Hair follicular keratinocyte (primary cell): ENCODE results near the gene CR1.

- RAMPAGE, long total RNA, result no peak
Observed at GRCh38 chr1:207030874-207031490, 1.6 kb downstream of the C1orf116 start.

DNA sequence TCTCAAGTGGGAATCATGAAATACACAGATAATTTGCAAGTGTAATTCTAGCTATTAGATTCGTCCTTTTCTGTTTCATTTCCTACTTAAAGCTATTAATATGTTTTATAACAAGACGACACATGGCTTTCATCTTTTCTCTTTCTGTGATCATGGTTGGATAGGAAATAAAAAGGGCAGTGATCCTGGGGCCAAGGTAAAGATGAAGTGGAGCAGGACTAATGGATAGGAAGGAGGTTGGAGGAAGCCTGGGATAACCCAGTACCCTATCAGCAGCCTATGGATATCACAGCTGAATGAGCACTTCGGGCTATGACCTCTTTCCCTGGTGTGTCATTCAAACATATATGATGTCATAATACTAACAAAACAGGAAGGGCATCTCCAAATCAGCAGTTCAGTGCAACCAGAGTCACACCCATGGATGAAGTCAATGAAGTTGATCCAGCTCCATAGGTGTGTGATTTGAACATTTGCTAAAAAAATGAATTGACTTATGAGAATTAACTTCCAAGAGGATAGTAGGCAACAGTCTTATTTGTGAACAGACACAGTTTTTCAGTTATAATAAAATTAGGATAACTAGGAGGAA lies 1.6 kb upstream of the C1orf116 start:
- RAMPAGE, long total RNA, result no peak

- RAMPAGE, long total RNA, result no peak
Observed at GRCh38 chr1:207043889-207044813, 6.9 kb downstream of the YOD1 start.

GRCh38 chr1:207062289-207062823 lies 9.3 kb downstream of the PFKFB2 start:
- RAMPAGE, long total RNA, result no peak

- RAMPAGE, long total RNA, result no peak
Observed at GRCh38 chr1:207103824-207104130, 256 bp upstream of the C4BPA start.

GRCh38 chr1:207105917-207106498 lies 2.0 kb downstream of the C4BPA start:
- RAMPAGE, long total RNA, result no peak

DNA sequence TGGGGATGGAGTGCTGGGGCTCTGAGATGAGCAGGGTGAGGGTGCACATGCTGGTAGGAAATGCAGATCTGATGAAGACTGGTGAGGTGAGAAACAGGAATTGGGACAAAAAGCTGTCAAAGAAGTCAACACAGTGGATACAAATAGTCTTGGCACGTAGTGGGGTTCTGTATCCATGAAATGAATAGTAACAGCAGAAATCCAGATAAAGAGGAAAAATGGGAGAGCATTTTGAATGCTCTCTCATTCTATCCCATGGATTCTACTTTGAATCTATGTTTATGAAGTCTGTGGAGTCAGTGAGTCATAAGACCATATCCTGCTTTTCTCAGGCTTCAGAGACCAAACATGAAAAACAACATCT lies 39.6 kb upstream of the CD55 start:
- RAMPAGE, long total RNA, result no peak

DNA sequence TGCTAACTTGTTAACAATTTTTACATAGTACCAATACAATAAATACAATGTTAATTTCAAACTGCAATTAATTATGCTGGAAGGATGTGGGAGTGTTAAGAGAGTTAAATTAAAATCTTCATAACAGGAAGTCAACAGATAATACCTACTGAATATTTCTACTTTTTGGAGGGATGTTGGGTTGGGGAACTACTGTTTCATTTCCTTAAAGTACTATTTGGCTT lies 12.7 kb upstream of the CD55 start:
- RAMPAGE, long total RNA, result no peak

- RAMPAGE, long total RNA, result no peak
Observed at GRCh38 chr1:207324395-207324955, 3.0 kb downstream of the CD55 start.

GRCh38 chr1:207331831-207332304 lies 10.4 kb downstream of the CD55 start:
- RAMPAGE, long total RNA, result no peak

- RAMPAGE, long total RNA, result no peak
Observed at GRCh38 chr1:207414574-207415212, 39.4 kb upstream of the CR2 start.

DNA sequence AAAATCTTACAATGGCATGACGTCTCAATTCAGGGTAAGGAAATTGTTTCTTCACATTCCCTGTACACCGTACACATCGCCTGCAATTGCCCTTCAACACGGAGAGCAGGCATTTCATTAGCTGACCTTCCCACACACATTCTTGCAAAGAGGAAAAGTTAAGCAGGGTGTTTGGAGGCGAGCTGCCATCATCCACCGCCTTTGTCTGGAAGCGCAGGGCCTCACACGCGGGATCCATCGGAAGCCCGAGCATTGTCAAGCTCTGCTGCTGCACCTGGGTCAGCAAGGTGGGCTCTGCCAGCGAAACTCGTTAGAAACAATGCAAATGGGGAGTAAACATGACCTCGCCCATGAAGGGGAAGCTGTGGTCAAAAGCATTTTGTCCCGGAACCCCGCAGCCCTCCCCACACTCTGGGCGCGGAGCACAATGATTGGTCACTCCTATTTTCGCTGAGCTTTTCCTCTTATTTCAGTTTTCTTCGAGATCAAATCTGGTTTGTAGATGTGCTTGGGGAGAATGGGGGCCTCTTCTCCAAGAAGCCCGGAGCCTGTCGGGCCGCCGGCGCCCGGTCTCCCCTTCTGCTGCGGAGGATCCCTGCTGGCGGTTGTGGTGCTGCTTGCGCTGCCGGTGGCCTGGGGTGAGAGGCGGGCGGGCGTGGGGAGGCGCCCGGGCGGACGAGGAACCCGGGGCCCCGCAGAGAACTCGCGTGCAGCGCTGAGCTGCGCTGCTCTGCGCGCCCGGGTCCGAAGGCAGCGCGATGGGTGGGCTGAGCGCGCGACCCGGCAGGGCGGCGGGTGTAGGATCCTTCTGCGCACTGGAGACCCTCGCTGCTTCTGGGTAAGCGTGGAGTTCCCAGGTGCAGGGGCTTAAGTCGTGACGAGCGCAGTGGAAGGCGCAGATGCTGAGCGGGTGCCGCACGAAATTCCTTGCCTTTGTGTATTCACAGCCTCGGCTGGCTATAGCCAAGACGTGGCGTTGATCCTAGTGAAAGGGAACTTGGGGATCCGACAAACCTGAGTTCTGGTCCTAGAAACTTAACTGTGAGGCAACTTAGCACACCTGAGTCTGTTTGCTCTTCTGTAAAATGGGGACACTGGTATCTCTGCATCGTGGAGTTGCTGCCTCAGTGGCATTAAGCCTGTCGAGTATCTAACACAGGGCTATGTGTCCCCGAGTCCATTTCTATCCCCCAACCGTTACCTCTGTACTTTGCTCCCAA lies at the start of gene CR1:
Gene CR1, plus strand, starts transcription at position 407 of the 1,220 bp plus-strand sequence.
- RAMPAGE, long total RNA, result no peak

DNA sequence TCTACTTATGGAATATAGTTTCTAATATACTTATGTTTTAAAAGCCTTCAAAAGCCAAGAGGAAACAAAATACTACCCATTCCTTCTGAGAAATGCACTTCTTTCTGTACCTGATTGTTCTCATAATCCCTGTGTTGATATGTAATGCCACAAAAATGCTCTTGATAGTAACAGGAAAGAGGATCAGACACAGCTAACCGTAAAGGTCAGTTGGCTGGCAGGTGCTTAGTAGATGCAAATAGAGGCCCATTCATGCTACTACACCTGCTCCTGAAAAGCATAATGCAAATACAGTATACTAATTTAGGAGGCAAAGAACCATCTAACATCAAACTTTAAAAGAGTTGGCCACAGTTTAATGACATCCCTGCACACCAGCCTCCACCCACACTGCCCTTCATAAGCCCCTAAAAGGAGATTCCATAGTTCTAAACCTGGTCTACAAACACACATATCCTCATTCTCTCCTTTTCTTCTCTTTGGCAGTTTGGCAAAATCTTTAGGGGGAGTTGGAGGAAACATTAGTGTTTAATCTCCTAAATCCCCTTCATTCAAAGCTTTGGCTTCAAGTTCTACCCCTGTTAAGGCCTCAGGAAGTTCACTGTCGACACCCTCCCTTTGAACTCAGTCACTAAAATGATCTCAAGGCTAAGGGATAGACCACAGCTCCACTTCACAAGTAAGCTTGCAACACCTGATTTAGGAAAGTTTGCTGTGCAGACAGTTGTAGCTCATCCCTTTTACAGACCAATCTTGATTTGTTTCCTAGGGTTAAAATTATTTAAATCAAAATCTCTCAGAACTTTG lies 2.9 kb upstream of the CD46 start:
- RAMPAGE, long total RNA, result no peak

GRCh38 chr1:207809073-207809506 lies 57.2 kb downstream of the CD46 start:
- RAMPAGE, long total RNA, result no peak

DNA sequence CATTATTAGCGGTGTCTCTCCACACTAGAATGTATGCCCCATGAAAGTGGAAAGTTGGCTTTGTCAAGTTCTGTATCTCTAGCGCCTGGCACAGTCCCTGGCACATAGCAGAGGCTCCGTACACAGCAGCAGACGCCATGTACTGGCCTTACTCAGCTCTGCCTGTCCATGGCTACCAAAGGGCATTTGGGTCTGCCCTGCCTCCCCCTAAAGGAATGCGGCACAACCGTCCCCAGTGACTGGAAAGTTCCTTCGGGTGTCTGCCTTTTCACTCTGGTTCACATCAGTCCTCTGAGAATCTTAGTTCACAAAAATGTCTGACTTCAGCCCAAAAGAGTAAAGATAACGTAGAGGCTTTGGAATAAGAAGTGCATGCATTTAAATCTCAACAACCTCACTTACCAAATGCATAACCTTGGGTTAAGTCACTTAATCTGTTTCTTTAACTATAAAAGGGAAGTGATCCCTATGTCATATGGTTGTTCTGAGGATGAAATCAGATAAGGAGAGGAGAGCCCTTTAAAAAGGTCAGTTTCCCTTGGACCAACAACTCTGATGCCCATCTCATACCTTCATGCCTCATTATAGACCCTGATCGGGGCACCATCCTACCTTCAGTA lies 61.1 kb downstream of the CD46 start:
- RAMPAGE, long total RNA, result no peak

DNA sequence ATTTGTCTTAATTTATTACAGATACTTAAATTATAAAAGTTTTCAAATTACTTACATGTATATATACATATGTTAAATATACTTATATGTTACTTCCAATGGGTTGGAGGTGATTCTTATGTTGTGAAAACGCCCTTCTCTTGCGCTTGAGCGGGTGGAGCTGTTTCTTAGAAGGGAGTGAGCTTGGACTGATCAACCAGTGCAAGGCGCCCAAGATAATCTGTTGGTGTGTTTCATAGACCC lies 6.0 kb upstream of the CD34 start:
- RAMPAGE, long total RNA, result no peak

DNA sequence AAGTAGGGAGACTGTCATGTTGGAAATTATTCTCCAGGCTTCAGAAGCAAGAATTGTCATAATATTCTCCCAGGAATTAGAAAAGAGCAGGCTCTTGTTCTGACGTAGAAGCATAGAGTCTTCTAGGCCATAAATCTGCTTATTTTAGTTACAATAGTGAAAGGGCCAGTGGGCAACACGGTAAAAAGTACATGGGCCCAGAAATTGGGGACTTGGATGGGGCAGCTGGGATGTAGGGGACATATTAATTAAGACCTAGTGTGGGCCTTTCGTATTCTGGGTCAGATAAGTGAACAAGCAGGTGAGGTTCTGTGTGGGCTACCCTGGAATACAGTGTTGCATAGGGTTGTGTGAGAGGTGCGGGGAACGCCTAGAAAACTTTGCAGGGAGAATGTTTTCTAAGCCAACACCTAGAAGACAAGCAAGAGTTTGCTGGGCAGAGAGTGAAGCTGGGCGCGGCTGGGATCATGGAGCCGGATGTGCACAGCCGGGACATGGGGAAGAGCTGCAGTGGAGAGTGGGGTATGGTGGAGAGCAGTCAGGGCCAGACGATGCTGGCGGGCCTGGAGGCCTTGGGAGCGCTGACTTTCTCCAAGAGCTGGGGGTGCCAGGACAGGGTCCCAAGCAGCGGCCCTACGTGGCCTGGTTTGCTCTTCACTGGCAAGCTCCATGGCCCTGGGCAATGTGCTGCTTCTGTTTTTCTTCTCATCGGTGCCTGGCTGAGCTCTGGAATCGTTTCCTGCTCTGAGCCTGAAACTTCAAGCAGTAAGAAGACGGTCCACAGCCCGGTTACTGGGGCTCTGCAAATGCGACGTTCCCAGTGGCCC lies 51.7 kb upstream of the CD34 start:
- RAMPAGE, long total RNA, result no peak

- RAMPAGE, long total RNA, result no peak
Observed at GRCh38 chr1:208024858-208025543, 114.1 kb upstream of the CD34 start.

- RAMPAGE, long total RNA, result no peak
Observed at GRCh38 chr1:208043578-208044362, 132.8 kb upstream of the CD34 start.

DNA sequence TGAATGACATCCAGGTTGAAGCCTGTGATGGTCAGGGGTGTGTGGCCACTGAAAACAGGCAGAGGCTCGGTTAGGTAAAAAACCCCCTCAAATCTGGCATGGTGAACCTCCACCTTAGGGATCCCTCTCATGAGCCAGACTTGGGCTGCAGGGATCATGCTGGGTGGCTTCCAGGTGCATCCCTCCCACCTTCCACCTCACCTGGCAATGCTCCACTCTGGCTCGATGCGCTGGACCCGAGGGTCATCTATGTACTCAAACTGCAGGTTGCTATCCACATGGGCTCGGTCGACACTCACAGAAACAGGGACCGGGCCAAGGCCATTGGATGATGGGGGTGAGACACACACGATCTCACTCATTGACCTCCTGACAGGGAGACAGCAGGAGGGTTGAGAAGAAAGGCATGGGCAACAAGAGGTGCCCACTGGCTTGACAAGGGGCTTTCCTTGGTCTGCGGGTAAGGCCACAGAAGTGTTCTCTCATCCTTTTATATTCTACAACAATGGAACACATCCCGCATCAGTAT lies 140.2 kb upstream of the CD34 start:
- RAMPAGE, long total RNA, result no peak